Measurements from ENCODE around the gene KRTAP12-3.

- PRO-cap = no peak
Measured at GRCh38 chr21:44478161-44478839, 23.0 kb downstream of the LRRC3 start.

DNA sequence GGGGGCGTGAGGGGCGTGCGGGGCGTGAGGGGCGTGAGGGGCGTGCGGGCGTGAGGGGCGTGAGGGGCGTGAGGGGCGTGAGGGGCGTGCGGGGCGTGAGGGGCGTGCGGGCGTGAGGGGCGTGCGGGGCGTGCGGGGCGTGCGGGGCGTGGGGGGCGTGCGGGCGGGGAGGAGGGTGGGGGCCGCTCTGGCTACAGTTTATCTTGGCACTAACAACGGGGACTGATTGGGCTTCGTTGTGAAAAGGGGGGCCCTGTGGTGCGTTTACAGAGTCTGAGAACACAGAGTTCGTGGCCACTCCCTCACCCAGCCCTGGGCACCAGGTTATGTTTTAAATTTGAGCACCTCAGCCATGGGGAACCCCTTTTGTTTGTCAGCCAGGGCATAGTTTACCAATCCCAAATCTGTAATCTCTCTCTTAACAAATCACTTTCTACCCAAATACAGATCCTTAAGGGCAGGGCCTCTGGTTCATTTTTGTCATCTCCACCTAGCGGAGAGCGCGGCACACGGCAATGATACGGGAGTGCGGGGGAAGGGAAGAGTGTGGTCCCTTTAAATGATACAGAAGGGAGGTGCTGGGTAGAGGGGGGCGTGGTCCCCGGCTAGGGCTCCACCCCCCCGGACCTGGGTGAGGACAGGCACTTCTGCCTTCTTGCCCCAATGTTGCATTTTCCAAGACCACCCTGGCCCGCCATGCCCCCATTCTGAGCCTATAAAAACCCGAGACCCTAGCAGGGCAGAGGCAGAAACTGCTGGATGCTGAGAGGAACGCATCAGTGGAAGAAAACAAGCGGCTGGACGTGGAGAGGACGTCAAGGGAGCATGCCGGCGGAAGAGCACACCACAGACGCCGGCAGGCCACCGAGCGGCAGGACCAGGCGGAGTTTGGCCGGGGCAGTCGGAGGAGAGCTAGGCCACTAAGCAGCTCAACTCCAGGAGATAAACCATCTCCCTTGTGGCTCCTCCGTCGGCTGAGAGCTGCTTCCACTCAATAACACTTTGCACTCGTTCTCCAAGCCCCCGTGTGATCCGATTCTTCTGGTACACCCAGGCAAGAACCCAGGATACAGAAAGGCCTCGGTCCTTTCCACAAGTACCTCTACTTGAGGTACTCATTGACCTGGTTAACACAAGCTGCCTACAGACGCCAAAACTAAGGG is 29.9 kb downstream of the LRRC3 start:
- PRO-cap = unidirectional peak, plus-strand start at position 748 of the sequence

- PRO-cap = no peak
Measured at GRCh38 chr21:44510485-44511031, 29.4 kb downstream of the KRTAP10-1 start.

GRCh38 chr21:44657337-44658256 is at the start of gene KRTAP12-3:
Gene KRTAP12-3 (plus strand): TSS chr21:44657932.
- PRO-cap = no peak

DNA sequence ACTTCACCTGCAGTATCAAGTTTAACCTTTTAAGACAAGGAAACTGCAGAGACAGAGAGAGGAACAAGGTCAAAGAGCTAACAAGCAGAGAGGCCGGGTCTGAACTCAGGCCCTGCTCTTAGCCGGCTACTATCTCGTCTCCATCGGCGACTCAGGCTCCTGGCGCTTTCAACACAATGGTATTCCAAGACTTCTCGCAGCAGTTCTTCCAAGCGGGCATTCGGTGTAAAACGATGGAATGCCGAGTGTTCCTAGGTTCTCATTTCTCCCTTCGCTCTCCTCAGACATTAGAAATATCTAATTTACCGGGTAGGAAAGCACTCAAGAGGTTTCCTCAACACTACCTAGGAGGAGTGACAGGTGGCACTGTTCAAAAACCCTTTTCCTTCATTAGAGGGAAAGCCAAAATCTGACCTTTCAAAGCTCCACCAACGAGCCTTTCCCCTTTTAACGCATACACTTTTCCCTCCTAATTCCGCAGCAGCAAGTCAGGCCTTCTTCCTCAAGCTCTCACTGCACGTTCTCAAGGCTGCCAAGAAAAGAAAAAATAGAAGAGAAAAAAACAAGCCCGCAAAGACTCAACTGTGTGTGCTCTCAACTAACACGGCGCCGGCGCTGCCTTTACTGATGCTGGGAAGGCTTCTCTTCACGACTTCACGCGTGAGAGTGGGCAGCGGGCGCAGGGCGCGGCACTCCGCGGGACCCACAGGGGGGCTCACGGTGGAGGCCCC is 585 bp downstream of the UBE2G2 start:
- PRO-cap = no peak

DNA sequence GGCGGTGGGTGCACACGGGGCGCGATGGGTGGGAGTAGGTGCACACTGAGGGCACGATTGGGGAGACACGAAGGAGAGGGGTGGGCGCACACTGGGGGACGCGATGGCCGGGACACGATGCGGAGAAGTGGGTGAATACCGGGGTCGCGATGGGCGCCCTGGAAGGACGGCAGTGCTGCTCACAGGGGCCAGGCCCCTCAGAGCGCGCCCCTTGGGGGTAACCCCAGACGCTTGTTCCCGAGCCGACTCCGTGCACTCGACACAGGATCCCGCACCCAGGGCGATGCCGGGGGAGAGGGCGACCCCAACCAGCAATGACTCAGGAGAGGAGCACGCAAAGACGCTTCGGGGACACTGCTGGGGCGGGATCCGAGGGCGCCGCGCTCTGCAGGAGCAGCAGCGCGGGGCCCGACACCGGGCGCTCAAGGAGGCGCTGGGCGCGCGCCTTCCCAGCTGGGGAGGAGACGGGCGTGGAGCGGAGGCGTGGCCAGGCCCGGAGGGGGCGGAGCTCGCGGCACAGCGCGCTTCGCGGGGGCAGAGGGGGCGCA is 546 bp downstream of the SUMO3 start:
- PRO-cap = unidirectional peak, minus-strand start at position 424 of the sequence

DNA sequence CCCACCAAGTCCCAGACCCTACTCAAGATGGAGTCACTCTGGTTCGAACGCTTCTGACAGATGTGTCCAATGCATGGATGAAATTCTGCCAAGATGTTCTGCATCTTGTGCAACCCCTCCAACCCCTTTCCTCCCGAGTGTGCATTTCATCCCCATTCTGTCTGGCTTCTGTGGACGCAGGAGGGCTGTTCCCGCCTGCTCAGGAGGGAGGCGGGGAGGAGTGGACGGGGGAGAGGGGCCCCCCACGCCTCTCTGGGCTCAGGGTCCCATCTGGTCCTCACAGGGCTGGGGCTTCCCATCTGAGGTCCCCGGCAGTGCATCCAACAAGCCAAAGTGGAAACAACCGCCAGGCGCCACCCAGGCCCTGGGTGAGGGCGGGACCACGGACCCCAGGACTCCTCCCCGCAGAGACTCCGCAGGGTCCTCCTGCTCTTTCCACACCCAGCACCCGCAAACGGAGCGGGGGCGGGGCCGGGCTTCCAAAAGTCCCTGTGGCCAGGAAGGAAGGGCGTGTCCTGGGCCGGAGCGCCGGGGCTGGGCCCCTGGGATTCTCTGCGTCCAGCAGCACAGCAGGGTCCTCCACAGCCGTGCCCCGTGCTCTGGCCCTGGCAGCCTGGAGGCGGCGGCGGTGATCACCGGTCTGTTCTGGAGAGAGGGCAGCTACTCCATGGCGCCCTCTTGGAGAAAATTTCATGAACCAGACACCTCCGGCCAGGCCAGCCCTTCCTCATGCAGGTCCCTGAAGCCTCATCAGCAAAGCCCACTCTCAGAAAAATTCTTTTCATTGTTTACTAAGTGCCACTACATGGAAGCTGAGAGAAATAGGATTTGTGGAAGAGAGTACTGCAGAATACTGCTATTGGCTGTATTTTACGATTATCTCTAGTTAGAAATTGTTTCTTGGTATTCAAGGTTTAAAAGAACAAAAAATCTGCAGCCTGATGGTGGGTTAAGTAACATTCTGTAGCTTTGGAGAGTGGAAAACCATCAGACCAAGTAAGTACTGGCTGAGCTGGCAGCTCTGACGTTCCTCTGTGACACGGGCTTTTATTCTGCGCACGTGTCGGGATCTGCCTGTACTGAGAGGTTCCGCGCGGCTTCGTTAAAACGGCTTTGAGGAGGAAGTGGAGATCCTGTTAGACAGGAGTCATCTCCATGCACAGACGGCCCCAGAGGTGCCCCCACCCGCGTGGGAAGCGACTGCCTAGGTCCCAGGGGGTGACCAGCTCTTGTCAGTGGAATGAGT is 27.6 kb downstream of the PTTG1IP start:
- PRO-cap = no peak

GRCh38 chr21:44850089-44850828 is 23.2 kb downstream of the PTTG1IP start:
- PRO-cap = no peak

DNA sequence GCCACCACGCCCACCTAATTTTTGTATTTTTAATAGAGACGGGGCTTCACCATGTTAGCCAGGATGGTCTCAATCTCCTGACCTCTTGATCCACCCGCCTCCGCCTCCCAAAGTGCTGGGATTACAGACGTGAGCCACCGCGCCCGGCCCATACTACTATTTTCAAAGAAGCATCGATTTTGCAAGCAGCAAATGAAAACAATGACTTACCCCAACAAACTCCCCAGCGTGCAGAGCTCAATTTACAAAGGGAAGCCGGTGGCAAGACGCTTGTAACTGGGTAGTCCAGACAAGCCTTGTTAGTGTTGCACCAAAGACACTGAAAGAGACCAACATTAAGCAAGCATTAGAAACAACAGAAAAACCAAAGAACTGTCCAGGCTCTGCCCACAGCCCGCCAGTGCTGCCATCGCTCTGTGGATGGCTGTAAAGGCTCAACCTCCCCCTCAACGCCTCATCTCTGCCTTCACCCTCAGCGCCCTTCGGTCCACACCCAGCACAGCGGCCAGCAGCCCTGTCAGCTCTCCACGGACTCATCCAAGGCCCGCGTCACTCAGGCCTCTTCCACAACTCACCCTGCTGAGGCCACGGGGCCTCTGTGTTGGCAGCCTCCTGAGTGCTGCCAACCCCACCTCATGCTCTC is 12.4 kb downstream of the PTTG1IP start:
- PRO-cap = no peak

GRCh38 chr21:44894042-44894497 is 20.6 kb upstream of the PTTG1IP start:
- PRO-cap = no peak

- PRO-cap = no peak
Measured at GRCh38 chr21:44912456-44912841, 8.2 kb downstream of the ITGB2 start.

GRCh38 chr21:44938853-44939404 is 900 bp upstream of the SLX9 start:
- PRO-cap = no peak

- PRO-cap = no peak
Measured at GRCh38 chr21:44952484-44953106, 12.8 kb downstream of the SLX9 start.

DNA sequence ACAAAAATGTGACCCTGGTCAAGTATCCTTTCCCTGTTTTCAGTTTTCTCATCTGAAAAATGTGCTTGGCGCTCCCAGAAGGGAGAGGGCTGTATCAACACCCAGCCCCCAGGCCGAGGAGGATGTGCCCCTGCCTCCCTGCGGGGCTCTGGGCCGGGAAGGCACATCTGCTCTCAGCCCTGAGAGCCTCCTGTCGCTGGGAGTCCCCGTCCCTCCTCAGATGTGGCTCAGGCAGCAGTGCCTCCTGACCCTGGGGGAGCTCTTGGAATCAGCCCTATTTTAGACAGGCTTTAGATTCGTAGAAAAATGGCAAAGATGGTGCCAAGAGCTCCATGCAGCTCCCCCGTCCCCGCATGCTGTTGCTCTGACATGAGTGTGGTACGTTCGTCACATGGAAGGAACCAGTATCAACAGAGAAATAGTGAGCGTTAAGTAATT is 29.5 kb downstream of the SLX9 start:
- PRO-cap = no peak

DNA sequence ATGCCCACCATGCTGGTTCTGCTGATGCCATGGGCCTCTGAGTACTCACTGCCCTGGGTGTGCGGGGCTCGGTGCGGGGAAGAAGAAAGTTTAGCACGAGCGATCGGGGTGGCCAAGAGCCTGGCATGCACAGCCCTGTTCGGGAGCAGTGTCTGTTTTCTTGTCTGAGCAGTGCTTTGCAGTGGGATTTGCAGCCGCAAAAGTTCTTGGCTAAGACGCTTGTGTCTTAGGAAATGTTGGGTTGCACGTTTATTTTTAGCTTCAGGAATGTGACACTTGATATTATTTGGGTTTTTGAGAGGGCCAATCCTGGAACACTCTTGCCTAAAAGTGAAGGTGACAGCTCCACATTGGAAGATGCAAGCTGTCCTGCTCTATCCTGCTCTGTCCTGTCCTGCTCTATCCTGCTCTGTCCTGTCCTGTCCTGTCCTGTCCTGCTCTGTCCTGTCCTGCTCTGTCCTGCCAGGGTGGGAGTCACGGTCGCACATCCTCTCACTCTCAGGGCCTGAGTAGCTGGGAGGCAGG is 40.2 kb upstream of the ADARB1 start:
- PRO-cap = no peak

DNA sequence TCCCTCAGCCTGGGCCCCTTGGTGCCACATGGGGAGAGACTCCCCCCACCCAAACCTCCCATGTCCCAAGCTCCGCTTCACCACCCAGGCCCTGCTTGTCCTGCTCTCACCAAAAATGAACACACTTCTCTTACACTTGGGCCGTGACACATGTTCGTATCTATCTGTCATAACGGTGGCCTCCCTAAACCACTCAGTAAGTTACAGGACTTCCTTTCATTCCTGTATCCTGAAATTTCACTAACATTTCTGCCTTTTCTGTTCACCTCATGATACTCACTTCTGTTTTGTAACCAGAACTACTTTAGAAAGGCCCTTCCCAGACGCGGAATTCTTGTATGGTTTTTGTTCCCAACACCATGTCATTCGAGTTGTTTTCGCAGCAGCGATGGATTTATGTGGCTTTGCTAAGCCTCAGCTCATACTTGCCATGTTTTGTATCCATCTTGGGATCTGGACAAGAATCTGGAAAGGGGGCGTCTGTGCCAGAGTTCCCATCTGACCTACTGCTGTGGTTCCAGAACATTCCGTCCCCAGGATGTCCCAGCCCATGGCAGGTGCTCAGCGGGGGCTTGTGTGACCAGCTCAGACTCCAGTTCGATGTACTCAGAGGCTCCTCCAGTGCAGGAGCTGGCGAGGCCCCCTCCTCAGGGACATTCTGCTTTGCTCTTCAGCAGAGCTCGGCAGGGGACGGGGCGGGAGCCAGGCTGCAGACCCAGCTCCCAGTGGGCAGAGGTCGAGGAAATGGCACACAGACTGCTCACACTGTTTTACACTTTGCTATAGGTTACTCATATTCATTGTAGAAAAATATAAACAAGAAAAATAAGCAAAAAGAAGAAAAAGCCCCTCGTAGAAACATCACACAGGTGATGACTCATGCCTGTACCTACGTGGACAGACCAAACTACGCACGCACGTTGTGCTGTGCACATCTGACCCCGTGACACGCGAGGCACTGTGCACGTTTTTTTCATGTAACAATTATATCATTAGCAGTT is 24.1 kb upstream of the ADARB1 start:
- PRO-cap = no peak

GRCh38 chr21:45076181-45076642 is 1.8 kb downstream of the ADARB1 start:
- PRO-cap = no peak

DNA sequence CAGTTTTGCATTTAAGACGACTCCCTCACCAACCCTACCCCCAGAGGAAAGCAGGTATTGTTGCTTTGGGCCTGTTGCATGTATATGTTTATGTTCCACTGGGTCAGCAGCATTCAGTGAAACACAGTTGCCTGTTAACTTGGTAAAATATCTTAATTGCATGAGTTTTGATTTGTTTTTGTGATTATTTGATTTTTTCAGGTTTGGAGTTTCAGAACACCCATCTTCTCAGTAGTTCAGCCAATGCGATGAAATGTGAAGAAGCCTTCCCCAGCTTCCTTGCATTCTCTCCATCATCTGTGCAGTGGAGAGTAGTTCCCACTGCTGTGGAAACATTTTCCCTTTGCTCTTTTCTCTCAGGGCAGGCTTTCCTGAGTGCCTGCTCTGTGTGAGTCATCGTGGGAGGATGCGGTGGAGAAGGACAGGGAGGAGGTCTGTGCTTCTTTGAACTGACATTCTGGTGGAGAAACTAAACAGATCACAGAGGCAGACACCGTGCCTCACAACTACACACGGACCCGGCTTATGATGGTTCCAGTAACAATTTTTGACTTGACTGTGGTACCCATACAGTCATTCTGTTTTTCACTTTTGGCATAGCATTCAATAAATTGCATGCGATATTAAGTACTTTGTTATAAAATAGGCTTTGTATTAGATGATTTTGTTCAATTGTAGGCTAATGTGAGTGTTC is 6.6 kb downstream of the ADARB1 start:
- PRO-cap = no peak

DNA sequence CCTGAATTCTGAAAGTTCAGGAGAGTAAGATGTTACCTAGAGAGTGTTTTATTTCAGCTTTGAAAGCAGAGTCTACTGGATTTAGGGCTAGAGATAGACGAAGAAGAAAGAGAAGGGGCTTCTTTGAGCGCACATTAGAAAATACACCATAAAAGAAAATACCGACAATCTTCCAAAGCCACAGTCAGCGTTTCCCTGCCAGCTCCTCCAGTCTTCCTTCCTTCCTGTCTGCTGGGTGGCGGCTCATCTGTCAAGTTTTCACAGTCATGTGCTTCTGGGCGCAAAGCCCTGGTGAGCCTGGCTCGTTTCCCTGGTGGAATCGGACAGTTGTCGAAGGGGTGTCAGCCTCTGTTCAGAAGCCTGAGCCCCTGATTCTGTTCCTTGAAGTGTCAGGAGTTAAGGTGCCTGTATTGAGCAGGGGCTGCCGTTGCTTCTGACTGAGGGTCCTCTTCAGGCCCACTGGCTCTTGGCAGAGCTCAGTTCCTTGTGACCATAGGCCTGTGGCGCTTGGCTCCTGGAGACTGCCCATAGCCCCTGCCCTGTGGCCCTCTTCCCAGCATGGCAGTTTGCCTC is 58.5 kb downstream of the ADARB1 start:
- PRO-cap = no peak

- PRO-cap = bidirectional peak, plus-strand start at chr21:45152566, minus-strand start at chr21:45152338
Measured at GRCh38 chr21:45152115-45152762, 77.9 kb downstream of the ADARB1 start.

All from bile duct (tissue), 1 donor.